Peripheral blood mononuclear cell (primary cell): Measurements from ENCODE around the genes ZSCAN22, ZNF324 and CHMP2A.

DNA sequence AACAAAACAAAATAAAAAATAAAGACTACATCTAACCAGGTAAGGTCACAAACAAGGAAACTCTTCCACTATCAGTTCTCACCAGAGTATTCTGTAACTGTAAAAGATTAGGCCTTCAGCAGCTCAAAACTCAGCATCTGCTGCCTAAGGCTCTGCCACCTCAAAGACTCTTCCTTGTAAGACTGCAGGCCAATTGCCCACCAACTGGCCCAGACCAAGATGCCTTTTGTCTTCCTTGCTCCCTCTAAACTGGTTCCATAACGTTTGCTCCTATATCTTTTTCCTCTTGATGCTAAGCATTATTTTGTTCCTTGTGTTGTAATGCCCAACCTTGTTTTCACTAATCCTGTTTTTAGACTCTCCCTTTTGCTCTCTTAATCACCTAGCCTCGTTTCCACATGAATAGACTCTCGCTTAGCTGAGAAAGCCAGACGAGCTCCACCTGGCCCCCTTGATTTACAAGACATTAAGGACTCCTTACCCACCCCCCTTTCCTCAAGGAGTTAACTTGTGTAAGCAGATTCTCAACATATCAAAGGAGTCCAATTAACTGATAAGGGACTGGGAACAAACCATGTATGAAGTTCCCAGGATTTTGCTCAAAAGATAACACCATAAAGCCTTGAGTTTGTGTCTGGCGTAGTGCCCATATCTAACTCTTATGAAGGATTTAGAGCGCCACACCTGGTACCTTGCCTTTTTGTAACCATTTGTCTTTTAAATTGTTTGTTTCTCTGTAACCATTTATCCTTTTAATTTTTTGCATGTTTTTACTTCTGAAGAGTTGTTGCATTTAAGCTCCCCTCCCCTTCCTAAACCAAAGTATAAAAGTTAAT is 1.4 kb downstream of the ZNF814 start:
- PRO-cap, 8 experiments: no peak in any of the 8 experiments

GRCh38 chr19:58001684-58002632 is 662 bp downstream of the ZNF606 start:
- PRO-cap, 8 experiments: peak in 8 of 8 experiments; most common plus-strand start chr19:58002224 (in 5); most common minus-strand start chr19:58002105 (in 5)

DNA sequence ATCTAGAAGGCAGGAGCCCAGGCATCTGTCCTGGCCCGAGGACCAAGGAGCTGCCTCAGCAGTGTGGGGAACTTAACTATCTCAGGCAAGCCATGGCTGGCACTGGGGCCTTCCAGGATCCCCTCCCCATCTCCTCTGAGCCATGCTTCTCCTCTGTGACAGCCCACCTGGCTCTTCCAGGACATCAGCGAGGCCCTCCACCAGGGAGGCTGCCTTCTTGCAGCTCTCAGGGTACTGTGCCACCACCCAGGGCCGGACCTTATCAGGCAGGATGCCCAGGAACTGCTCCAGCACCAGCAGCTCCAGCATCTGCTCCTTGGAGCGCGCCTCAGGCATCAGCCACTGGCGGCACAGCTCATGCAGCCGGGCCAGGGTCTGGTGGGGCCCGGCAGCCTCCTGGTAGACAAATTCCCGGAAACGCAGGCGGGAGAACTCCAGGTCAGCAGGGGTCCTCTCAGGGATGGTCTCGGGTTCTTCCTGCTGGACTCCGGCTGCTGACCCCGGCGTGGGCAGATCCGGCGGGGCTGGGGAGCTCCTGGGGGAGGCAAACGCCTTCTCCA is 8.3 kb downstream of the ZSCAN18 start:
- PRO-cap, 8 experiments: no peak in any of the 8 experiments

DNA sequence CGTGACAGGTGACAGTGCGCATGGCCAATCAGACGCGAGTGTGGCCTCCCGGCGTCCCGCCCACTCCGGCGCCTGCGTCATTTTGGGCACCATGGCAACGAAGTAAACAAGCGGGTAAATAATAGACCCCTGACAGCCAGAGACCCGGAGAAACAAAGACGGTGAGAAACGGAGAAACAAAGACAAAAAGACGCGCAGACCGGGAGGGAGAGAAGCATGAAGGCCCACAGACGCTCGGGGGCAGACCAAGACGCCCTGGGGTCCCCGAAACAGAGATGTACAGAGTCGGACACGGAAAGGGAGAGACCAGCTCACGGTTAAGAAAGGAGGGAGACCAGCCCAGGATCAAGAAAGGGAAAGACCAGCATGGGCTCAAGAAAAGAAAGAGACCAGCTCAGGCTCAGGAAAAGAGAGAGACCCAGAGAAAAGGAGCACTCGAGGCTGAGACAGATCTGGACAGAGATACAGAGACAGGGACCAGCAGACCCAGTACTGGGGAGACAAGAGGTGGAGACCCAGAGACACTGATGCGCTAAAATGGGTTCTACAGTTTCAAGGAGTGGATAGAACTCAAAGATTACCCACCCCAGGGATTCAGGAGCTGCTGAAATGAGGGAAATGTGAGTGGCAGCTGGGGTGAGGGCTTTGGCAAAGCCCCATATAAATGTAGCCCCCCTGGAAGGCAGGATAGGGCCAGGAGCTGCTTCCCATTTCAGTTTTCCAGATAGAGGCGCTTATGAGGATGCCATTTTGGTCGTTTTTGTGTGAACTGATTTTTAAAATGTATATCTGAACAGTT is 496 bp upstream of the ZSCAN18 start:
- PRO-cap, 8 experiments: peak in 8 of 8 experiments; most common plus-strand start position 185 of the sequence (in 7); most common minus-strand start position 464 of the sequence (in 2)

GRCh38 chr19:58230015-58230953 is 1.6 kb downstream of the ZNF544 start:
- PRO-cap, 8 experiments: no peak in any of the 8 experiments

DNA sequence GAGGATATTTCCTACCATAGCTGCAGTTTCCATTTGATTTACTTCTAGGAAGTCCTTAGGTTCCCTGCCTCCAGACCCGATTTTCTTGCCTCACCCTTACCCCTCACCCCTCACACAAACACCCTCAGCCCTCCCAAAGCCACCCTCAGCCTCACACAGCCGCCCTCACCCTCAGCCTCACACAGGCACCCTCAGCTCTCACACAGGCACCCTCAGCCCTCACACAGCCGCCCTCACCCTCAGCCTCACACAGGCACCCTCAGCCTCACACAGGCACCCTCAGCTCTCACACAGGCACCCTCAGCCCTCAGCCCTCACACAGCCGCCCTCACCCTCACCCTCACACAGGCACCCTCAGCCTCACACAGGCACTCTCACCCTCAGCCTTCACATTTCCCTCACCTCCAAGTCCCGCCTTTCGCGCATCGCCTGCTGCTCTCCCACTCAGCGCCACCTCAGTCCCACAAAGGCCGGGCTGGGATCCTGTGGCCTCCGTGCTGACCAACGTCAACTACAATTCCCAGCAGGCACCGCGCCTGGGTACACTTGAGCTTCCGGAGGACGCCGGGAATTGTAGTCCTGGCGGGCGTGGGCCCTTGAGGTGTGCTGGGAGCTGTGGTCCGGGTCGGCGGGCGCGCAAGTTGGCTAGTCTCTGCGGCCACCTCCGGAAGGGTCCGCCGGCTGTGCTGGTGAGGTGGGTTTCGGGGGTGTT is at the start of gene ZSCAN22:
Gene ZSCAN22, plus strand, starts transcription at position 574 of the 712 bp plus-strand sequence.
- PRO-cap, 8 experiments: peak in 8 of 8 experiments; most common plus-strand start position 599 of the sequence (in 7); most common minus-strand start position 465 of the sequence (in 3)

GRCh38 chr19:58357175-58357602 is 3.9 kb upstream of the A1BG start:
- PRO-cap, 8 experiments: no peak in any of the 8 experiments

- PRO-cap, 8 experiments: peak in 8 of 8 experiments; most common plus-strand start chr19:58381411 (in 7)
Measured at GRCh38 chr19:58381253-58381615, 404 bp upstream of the ZNF837 start.

DNA sequence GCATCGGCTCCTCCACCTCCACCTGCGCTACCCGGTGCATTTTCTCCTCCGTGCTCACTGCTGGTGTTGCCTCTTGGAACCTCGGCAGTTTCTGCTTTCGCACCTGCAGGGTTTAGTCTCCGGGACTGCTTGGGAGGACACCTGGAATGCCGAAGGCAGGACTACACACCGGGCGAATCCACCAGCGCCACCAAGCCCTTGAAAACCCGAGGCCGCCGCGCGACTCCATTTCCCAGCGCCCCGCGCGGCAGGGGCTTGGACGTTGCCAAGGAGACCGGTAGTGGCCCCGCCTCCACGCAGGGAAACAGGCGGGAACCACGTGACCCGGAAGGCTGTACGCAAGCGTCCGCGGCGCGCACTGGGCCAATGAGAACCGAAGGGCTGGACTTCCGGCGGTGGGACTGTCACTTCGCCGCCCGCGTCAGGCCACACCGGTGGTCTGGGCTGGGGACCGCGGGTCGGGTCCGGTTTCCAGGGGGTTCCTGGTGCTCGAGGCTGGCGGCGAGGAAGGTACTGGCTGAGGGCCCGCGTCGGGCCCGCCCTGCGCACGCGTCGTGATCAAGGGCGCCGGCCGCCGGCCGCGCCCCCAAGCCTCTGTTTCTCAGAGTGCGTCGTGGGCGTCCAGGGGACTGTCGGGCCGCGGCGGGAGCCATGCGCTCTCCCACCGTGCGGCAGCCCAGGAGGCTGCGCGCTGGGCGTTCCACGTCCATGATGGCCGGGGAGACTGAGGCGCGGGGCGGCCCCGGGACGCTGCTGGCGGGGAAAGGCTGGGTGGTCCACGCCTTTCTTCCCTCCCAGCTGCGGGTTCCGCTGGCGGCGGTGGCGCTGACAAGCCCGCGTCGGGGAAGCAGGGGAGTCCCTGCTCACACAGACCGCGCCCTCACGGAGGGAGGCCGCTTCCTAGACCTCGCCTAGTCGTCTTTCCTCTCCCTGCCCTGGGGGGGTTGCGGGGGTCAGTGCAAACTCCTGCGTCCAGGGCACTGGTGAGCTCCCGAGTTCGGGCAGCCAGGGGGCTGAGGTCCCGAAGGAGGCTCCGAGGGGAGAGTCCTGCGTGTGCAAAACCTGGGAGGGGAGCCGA is at the start of gene ZNF324:
Gene ZNF324, plus strand, starts transcription at position 407 of the 1,078 bp plus-strand sequence.
- PRO-cap, 8 experiments: peak in 8 of 8 experiments; most common plus-strand start position 604 of the sequence (in 7); most common minus-strand start position 194 of the sequence (in 1)

DNA sequence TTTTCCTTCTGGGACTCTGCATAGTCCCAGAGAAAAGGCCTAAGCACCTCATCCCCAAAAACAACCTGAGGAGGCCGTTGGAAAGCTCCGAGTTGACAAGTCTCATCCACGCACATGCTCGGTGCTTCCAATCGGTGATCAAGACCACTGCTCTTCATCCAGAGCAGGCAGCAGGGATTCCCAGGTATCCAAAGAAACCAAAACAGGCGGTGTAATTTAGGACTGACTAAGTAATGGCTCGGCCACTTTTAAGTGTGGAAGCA is 1.2 kb upstream of the ZNF446 start:
- PRO-cap, 8 experiments: peak in 1 of 8 experiments; most common plus-strand start position 66 of the sequence (in 1)

DNA sequence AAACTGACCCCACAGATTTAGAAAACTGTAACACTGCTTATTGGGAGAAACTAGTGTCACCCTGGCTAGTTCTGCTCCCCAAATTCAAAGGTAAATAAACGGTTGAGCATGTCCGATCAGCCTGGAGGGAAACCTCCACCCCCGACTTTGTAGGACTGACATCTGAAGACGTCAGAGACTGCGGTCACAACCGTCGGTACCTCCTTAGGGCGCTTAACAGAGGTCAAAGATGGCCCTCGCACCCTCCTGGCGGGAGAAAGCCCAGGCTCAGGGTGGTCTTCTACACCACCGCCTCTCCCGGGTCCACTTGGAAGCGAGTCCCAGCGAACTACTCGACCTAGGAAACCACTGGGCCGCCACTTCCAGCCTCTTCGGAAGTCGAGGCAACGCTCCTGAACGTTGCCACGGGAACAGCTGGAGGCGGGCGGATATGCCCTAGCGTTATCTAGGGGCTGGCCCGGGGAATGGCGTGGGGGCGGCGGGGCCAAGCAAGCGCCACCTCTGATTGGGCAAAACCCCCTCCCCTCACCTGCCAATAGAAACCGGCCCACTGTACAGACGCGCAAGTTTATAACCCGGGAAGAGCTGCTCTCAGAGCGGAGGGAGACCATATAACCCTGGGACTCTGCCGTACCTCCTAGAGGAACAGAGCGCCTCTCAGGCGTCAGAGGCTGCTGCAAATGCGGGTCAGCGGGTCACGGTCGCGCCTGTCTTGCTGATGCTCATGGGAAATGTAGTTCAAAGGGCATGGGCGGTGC is 655 bp upstream of the ZNF446 start:
- PRO-cap, 8 experiments: peak in 5 of 8 experiments; most common plus-strand start position 226 of the sequence (in 2); most common minus-strand start position 616 of the sequence (in 3)

- PRO-cap, 8 experiments: peak in 5 of 8 experiments; most common plus-strand start chr19:58550724 (in 4); most common minus-strand start chr19:58550670 (in 3)
Measured at GRCh38 chr19:58549925-58550975, 4.7 kb downstream of the CHMP2A start.

DNA sequence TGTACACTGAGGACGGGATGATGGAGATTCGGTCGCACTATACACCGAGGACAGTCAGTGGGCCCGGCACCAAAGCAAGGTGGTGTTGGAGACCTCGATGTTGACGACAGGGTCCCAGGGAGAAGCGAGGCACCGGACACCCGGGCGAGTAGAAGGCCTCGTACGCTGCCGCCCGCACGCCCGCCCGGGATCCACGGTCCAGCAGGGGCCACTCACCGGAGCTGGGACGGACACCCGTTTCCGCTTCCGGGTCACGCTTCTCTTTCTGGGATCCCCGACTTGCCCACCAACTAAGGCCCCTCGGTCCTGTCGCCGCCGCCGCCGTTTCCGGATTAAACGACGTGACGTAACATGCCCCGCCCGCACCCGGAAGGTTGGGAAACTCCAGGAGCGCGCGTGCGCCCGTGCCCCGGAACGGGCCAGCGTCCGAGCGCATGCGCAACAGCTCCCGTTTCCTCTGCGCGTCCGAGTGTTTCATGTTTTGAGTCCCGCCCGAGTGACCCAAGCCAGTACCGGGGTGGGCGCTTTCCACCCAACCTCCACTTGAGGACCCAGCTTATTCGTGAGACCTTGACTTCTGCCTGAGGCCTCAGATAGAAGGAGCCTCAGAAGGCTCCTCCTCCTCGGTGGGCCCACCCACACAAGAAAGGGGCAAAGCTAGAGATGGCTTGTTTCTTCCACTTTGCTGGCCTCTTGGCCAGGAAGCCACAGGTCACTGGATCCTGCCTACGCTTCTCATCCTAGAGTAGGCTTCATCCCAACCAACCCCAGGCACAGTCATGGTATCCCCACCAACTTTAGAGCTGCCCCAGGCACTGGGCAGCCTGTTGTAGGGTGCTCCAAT is at the start of gene CHMP2A:
Gene CHMP2A, minus strand, starts transcription at position 334 of the 844 bp plus-strand sequence.
- PRO-cap, 8 experiments: peak in 8 of 8 experiments; most common plus-strand start position 451 of the sequence (in 6); most common minus-strand start position 334 of the sequence (in 8)